ENCODE data around the gene SYTL3.

GRCh38 chr6:158634109-158634629 lies 10.4 kb downstream of the DYNLT1 start:
- PRO-cap, result no peak
- RAMPAGE, long total RNA, 4 experiments, result no peak in any of the 4 experiments

DNA sequence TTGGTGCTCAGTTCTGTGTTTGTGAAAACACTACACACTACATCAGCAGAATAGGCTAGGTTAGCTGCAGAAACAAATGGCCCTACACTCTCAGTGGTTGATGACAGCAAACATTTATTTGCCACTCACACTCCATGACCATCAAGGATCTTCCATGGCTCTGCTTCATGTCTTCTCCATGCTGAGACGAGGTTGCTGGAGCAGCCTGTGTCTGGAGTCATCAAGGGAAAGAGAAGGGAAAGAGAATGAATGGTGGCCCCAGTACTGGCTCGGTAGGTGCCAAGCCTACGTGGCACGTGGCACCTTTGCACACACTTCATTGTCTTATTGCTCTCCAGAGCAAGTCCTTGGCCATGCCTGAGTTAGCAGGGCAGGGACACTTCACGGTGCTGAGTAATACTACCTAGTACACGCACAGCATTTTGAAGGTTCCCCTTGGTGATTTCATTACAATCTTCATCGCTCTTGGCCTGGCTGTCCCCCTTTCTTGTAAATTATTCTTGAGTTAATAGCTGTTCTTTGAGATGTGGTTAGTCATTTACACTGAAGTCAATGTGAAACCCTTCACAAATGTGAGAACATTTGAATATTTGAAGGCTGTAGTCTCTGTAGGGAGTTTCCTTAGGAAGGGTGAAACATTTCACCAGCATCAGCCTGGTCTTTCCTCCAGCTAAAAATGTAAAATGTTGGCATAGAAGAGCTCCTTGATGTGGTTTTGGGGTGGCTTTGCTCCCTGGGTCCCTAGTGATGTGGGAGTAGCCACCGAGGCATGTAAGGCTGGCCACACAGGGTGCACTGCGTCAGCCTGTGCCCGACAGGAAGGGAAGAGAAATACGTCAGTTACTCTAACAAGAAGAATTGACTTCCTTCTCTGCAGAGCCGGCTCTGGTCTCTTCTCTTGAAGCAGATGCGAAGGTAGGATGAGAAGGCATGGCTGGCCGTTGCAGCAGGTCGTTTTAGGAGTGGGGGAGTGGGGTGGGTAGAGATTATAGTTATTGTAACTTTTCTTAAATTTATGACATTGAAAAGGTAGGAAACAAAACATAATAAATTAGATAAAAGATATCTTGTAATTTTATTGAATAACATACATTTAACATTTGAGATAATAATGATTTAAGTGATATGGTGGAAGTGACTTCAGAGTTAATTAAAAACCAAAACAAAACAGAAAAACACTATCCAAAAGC lies at the start of gene SYTL3:
TSS of gene SYTL3 (plus strand) at position 891 of the 1,190 bp plus-strand sequence.
- PRO-cap, result bidirectional peak, plus-strand start at position 861 of the sequence, minus-strand start at position 749 of the sequence
- RAMPAGE, long total RNA, 4 experiments, result start-site peak on the plus strand in 4 of 4 experiments, centred at positions 848 to 882 of the sequence, 8 to 97 reads per replicate

GRCh38 chr6:158668446-158668929 lies 18.6 kb downstream of the SYTL3 start:
- PRO-cap, result no peak
- RAMPAGE, long total RNA, 4 experiments, result no peak in any of the 4 experiments

DNA sequence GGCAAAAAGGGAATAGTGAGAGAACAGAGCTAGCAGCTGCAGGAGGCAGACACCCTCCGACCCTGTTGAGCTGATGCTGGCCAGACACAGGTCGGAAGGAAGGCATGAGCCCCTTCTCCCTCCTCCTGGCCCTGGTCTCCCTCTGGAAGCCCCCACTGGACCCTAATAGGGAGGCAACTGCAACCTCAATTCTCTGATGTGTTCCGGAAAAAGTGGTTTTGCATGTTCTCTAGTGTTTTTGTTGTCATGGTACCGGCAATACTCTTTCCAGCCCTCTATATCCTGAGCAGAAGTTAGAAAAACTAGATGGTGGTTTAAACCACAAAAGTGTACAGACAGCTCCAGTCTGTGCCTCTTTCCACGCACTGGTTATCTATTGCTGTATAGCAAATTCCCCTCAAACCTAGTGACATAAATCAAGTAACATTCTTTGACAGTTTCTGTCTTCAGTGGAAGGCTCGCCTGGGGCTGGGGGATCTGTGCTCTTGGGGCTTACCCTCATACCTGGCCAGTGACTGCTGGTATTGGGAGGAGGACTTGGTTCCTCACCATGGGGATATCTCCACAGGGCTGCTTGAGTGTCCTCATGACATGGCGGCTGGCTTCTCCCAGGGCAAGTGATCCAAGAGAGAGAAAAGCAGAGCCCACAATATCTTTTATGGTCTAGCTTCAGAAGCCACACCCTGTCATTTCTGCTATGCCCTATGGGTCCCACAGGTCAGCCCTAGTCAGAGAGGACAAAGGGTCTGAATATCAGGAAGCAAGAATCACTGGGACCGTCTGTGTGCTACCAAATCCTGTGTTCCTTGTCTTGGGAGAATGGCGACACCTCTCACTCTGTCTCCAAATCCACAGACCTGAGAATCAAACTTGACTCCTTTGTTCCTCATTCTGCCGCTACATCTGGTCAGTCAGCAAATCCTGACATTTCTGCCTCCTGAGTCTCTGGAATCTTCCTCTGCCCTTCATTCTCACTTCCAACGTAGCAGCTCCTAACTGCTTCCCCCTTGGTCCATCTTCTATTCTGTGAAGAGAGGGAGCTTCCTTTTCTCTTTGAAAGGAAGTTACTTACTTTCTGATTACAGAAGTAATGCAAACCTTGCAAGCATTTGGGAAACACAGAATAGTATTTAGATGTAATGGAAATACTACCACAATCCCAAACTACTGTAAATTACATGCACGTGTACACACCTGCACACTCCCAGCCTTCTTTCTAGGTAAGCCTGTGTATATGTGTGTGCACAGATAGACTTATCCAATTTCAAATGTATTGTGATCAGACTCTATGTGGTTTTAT lies 37.3 kb downstream of the SYTL3 start:
- PRO-cap, result bidirectional peak, plus-strand start at position 433 of the sequence, minus-strand start at position 203 of the sequence; unidirectional peak, minus-strand start at position 1,021 of the sequence
- RAMPAGE, long total RNA, 4 experiments, result no peak in any of the 4 experiments

- PRO-cap, result no peak
- RAMPAGE, long total RNA, 4 experiments, result no peak in any of the 4 experiments
Observed at GRCh38 chr6:158763870-158764162, 55.4 kb downstream of the EZR start.

GRCh38 chr6:158769284-158770152 lies 49.6 kb downstream of the EZR start:
- PRO-cap, result no peak
- RAMPAGE, long total RNA, 4 experiments, result no peak in any of the 4 experiments

- PRO-cap, result no peak
- RAMPAGE, long total RNA, 4 experiments, result no peak in any of the 4 experiments
Observed at GRCh38 chr6:158786433-158786755, 32.8 kb downstream of the EZR start.

- PRO-cap, result no peak
- RAMPAGE, long total RNA, 4 experiments, result no peak in any of the 4 experiments
Observed at GRCh38 chr6:158786756-158787360, 32.3 kb downstream of the EZR start.

DNA sequence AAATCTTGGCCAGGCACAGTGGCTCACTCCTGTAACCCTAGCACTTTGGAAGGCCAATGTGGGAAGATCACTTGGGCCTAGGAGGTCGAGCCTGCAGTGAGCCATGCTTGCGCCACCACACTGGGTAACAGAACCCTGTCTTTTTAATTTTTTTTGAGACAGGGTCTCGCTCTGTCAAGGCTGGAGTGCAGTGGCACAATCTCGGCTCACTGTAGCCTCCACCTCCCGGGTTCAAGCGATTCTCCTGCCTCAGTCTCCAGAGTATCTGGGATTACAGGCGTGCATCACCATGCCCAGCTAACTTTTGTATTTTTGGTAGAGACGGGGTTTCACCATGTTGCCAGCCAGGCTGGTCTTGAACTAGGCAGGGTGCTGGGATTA lies 18.2 kb downstream of the EZR start:
- PRO-cap, result no peak
- RAMPAGE, long total RNA, 4 experiments, result no peak in any of the 4 experiments

DNA sequence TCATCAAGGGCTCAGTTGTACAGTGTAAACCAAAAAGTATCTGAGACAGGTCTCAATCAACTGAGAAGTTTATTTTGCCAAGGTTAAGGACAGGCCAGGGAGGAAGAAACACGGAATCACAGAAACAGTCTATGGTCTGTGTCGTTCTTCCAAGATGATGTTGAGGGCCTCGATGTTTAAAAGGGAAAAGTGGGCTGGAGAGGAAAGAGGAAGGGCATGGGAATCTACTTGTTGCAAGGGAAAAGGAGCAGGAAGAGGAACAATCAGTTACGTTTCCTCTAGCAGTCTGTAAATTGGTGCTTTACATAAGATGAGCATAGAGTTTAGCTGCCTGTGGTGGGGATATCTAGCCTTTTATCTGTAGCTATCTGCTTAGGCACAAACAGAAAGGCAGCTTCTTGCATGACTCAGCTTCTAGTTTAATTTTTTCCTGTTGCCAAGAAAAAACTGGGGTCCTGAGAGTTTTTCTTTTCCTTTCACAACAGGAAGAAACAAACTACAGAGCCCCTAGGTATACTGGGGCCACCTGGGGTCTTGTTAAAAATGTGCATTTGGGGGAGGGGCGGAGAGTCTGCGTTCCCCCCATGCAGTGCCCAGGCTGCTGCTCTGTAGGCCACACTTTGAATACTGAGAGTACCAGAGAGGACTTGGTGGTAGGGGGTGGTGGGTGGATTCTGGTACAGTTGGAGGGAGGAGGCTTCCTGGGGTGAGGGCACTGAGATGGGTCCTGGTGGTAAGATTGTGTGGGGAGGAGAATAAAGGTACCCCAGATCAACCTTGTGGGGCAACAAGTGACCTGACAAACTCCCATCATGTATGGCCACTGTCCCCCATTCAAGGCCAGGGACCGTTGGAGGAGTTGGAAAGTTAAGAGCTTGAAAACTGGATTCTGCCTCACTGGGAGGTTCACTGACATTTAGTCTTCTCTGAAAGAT lies 35.3 kb upstream of the EZR start:
- PRO-cap, result unidirectional peak, minus-strand start at position 360 of the sequence
- RAMPAGE, long total RNA, 4 experiments, result no peak in any of the 4 experiments

- PRO-cap, result bidirectional peak, plus-strand start at chr6:158861927, minus-strand start at chr6:158861873
- RAMPAGE, long total RNA, 4 experiments, result no peak in any of the 4 experiments
Observed at GRCh38 chr6:158861720-158862432, 42.7 kb upstream of the EZR start.

DNA sequence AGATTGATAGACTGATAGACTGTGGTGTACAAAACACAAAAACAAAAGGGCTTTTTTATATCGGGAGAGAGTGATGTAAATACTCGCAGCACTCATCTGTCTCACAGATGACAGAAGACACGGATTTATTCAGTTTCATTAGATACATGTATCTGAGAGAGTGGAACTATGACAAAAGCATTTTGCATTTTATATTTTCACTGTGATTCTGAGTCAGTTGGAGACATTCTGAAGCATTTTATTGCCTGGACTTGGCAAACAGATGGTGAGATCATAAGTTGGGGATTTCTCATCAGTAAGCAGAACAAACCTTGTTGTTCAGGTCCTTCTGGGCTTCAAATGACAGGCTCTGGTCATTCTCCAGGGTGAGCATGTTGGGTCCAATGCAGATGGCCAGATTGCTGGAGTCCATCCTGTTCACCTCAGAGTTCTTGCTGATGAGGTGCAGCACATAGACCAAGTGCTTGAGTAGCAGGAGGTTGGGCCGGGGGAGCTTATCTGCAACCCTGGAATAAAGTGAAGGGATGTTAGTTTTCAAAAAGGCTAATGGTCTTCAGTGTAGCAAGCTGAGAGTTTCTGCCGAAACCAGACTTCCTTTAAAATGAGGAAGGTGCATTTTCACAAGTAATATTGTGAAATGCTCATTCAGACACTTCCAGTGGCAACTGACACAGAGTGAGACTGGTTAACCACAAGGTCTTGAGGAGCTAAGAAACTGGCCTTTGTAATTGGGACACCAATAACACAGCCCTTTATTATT lies 5.8 kb downstream of the TAGAP start:
- PRO-cap, result bidirectional peak, plus-strand start at position 694 of the sequence, minus-strand start at position 667 of the sequence
- RAMPAGE, long total RNA, 4 experiments, result start-site peak on the minus strand in 1 of 4 experiments, centred at position 533 of the sequence, 5 reads per replicate

DNA sequence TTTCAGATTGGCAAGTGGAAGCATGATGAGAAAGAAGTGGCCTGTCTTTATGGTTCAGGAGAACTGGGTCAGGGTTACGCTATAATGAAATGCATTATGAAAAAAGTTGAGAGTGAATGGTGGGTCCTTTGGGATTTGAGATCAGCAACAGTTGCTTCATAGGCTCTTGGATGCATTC lies 1.8 kb downstream of the TAGAP start:
- PRO-cap, result no peak
- RAMPAGE, long total RNA, 4 experiments, result no peak in any of the 4 experiments

- PRO-cap, result bidirectional peak, plus-strand start at chr6:159044148, minus-strand start at chr6:159044153
- RAMPAGE, long total RNA, 4 experiments, result no peak in any of the 4 experiments
Observed at GRCh38 chr6:159043876-159044425, 840 bp downstream of the TAGAP start.

DNA sequence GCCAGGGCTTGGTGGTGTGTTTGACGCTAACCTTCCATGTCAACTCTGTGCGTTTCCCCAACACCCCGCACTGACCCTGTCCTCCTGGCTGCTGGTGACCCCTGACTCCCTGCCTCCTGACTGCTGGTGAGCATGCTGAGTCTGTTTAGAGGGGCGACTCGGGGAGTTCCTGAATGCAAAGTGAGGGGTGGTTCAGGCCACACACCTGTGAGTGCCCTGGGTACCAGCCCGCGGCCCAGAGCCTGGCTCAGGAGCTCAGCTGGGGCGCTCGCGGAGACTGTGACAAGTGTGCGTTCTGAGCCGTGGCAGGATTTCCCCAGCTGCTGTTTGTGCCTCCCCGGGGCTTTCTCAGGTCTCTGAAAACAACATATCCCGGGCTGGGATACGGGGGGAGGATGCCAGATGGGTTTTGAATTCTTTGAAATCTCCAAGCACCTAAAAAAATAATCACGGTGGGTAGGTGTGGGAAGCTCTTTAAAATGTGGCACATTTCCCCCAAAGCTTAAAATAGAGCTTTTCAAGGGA lies 49.6 kb upstream of the TAGAP start:
- PRO-cap, result no peak
- RAMPAGE, long total RNA, 4 experiments, result no peak in any of the 4 experiments

DNA sequence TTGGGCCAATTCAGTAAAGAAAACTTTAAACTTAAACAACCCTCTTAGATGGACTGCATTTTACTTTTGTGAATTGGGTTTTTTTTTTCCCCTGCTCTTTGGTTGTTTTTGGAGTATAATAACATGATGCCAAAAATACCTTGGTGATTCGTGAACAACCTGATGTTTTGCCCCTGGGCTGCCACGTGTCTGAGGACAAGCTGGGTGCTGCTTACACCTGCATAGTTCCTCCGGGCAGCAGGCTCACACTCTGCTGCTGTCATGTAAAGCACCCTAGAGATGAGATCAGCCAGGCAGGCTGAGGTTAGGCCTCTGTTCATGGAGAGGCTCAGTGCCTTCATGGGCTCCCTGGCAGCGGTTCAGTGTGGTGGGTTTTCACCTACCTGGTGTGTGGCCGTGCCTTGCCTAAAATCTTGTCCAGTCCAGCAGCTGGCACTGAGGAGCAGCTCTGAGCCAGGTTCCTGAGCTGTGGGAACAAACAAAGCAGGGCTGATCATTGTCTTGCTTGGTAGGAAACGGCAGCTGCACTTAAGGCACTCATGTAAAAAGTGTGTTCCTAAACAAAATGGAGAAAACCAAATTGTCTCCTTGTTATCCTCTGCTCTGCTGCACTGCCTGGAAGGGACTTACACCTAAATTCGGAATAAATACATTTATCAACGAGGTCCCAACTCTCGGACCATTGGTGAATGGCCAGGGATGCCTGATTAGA lies 60.2 kb upstream of the TAGAP start:
- PRO-cap, result no peak
- RAMPAGE, long total RNA, 4 experiments, result no peak in any of the 4 experiments

DNA sequence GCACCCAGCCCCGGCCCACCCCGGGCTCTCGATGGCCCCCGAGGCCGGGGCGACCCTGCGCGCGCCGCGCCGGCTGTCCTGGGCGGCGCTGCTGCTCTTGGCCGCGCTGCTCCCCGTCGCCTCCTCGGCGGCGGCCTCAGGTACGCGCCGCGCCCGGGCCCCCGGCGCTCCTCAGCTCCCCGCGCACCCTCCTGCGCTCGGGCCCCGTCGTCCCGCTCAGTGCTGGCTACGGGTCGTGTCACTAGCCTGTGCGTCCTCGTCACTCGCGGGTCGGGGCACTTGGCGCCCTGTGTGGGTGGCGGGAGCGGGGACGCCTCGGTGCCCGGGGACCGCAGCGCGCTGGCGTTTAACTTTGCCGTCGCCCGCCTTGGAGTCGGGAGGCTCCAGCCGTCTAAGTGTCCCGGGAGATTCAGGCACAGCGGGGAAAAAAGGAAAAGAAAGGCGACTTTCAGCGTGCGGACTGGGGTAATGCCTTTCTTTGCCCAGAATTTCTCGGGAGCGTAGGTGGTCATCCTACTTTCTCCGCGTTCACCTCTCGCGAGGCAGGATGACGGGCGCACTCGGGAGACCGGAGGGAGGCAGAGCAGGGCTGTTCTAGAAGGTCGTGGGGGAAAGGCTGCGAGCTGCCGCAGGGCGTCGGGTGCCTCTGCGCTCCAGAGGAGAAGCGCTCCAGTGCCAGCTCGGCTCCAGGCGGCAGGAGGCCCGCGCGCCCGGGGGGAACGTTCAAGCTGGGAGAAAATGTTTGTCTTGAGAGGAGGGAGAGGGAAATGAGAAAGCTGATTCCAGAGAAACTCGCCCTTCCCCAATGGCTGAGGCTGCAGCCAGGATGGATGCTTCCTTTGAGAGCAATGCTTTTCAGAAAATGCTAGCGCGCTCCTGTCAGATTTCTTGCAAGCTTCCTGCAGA lies 619 bp downstream of the FNDC1 start:
- PRO-cap, result unidirectional peak, minus-strand start at position 80 of the sequence
- RAMPAGE, long total RNA, 4 experiments, result no peak in any of the 4 experiments

GRCh38 chr6:159790040-159790380 lies 257 bp upstream of the MRPL18 start:
- PRO-cap, result bidirectional peak, plus-strand start at chr6:159790469, minus-strand start at chr6:159790306
- RAMPAGE, long total RNA, 4 experiments, result no peak in any of the 4 experiments

DNA sequence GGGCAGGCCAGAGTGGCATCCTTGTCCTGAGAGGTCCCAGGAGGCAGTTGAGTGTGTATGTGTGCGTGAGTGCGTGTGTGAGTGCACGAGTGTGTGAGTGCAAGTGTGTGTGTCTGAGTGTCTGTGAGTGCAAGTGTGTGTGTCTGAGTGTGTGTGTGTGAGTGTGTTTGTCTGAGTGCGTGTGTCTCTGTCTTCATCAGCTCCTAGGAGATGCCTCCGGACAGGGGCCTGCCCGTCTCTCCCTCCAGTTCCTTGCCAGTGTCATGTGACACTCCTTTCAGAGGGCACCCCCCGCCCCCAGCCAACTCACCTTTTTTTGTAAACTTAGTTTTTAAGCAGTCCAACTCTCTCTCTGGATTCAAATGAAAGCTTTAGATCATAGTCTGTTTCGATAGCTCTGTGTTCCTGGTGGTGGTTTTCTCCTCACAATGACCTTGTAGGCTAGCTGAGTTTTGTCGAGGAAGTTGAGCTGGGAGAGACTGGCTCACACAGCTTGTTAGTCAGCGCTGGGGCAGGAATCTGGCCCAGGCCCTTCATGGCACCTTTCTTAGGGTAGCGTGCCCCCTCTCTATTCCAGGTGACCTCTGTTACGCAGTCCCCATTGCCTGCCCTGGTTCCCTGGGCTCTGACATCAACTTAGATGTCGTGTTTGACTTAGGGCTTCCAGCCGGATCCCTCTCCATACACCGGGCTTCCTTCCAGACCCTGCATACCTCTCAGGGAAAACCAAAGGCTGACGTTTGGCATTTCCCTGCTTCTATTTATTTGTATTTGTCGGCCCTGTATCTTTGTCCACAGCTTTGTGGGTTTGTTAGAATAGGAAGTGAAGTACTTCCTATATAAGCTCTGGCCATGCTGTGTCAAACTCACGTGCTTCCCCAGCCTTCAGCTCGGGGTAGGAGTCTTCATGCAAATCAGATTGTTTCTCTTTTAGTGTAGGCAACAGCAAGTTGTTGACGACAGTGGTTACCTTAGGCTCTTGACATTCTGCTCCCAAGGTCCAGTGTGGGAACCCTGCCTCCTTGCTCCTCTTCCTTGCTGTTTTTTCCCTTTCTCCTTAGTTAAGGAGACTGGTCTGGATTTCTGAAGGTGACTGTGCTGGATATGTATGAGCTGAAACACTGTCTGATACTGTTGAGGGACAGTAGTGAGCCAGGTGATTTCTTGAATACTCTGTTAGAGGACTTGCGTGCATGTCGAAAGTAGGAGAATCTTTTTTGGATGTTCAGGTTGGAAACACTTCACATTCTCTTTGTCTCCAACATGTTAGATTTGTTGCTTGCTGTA lies 12.8 kb downstream of the IGF2R start:
- PRO-cap, result bidirectional peak, plus-strand start at position 985 of the sequence, minus-strand start at position 810 of the sequence
- RAMPAGE, long total RNA, 4 experiments, result no peak in any of the 4 experiments

- PRO-cap, result no peak
- RAMPAGE, long total RNA, 4 experiments, result no peak in any of the 4 experiments
Observed at GRCh38 chr6:160023749-160025091, 55.3 kb downstream of the IGF2R start.

Measured in esophagus squamous epithelium (tissue), 4 donors.